Glomerular endothelial cell (primary cell): ENCODE measurements around the genes SULT1A3, ZNF48 and ZNF768.

DNA sequence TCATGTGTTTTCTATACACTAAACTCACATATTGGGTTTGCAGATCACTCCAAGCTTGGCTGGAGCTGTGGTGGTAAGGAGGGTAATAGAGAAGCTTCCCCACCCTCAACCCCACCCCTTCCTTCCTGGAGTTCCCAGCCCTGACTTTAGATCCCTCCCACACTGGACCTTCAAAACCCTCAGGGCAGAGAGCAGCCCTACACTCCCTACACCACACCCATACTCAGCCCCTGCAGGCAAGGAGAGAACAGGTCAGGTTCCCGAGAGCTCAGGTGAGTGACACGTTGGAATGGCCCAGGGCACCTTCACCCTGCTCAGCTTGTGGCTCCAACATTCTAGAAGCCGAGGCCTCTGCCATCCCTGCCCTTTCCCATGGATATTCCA is at the start of gene SULT1A3:
Gene SULT1A3, plus strand, starts transcription at position 200 of the 384 bp plus-strand sequence.
- RAMPAGE, long total RNA = no peak

DNA sequence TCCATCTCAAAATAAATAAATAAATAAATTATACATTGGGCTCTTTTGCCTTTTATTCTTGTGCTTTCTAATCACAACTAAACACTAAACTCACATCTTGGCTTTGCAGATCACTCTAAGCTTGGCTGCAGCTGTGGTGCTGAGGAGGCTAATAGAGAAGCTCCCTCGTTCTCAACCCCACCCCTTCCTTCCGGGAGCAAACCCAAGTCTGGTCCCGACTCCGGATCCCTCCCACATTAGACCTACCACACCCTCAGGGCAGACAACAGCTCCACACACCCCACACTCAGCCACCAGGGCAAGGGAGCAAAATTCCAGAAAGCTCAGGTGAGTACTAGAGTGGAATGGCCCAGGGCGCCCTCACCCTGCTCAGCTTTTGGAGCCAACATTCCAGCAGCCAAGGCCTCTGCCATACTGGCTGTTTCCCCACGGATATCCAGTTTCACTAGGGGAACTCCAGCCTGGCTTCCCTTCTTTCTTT is 9.9 kb downstream of the SULT1A3 start:
- RAMPAGE, long total RNA = no peak

- RAMPAGE, long total RNA = no peak
These were observed 20.2 kb downstream of the CD2BP2 start for GRCh38 chr16:30334655-30335625.

DNA sequence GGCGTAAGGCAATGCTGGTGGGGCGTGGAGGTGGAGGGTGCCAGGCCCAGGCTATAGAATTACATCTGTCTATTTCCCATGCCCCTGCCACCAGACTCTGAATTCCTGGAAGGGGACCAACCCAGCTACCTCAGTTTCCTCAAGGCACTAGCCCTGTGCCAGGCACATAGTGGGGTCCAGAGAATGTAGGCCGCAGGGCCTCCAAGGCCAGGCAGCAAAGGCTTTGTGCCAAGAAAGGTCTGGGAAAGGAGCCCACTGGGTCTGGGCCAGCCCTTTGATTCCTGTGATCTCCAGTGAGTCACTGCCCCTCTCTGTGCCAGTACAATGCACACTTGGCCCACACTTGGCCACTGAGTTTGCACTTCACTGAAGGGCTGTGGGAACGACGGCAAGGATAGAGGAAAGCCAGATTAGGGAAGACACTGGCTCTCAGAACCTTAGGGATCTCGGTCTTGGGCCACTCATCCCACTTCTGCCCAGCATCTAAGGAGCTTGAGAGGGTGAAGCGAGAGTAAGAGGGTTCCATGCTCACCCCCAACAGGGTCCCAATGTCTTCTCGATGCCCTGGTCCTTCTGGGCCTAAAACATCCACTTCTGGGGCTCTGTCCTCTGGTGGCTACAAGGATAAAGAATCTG is 3.0 kb downstream of the CD2BP2 start:
- RAMPAGE, long total RNA = no peak

GRCh38 chr16:30395171-30395664 is at the start of gene ZNF48:
TSS of gene ZNF48 (plus strand) at chr16:30395420.
- RAMPAGE, long total RNA = no peak

DNA sequence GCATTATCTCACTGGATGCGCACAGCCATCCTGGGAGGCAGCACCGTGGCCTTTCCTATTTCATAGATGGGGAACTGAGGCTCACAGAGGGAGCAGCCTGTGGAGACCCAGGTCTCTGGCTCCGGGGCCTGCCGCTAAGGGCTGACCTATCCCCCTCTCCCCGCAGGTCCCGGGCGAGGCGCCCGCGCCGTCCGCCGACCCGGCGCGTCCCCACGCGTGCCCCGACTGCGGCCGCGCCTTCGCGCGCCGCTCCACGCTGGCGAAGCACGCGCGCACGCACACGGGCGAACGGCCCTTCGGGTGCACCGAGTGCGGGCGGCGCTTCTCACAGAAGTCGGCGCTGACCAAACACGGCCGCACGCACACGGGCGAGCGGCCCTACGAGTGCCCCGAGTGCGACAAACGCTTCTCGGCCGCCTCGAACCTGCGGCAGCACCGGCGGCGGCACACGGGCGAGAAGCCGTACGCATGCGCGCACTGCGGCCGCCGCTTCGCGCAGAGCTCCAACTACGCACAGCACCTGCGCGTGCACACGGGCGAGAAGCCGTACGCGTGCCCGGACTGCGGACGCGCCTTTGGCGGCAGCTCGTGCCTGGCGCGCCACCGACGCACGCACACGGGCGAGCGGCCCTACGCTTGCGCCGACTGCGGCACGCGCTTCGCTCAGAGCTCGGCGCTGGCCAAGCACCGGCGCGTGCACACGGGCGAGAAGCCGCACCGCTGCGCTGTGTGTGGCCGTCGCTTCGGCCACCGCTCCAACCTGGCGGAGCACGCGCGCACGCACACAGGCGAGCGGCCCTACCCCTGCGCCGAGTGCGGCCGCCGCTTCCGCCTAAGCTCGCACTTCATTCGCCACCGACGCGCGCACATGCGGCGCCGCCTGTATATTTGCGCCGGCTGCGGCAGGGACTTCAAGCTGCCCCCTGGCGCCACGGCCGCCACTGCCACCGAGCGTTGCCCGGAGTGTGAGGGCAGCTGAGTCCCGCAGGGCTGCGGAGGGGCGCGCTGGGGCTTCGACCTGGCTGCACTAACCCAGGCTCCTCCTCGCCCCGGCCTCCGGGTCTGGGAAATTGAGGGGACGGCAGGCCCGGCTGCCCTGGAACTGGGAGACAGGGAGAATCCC is 10.3 kb downstream of the ZNF771 start:
- RAMPAGE, long total RNA = no peak

DNA sequence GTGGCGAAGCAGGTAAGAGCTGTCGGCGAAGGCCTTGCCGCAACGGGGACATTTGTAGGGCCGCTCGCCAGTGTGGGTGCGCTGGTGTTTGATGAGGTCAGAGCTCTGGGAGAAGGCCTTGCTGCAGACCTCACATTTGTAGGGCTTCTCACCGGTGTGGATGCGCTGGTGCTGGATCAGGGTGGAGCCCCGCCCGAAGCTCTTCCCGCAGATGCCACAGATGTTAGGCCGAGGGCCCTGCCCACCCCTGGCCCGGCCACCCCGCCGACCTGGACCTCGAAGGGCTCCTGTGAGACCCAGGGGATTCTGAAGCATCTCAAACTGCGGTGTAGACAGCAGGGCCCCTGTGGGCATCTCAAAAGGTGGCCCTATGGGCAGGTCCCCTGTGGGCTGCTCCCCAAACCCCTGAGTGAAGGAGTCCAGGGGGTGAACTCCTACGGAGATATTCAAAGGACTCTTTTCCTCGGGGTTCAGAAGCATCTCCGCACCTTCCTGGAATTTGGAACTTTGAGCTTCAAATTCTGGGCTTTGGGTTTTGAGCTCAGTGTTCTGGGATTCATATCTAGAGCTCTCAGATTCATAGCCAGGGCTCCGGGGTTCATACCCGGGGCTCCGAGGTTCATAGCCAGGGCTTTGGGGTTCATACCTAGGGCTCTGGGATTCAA is 1.1 kb downstream of the ZNF768 start:
- RAMPAGE, long total RNA = no peak

- RAMPAGE, long total RNA = no peak
These were observed at the start of gene ZNF768 for GRCh38 chr16:30526139-30527134. TSS of gene ZNF768 (minus strand) at chr16:30526566.

GRCh38 chr16:30532877-30533488 is 1.7 kb downstream of the ZNF747 start:
- RAMPAGE, long total RNA = no peak

GRCh38 chr16:30535207-30535681 is 586 bp upstream of the ZNF747 start:
- RAMPAGE, long total RNA = no peak

- RAMPAGE, long total RNA = no peak
These were observed 7.3 kb upstream of the ZNF747 start for GRCh38 chr16:30541848-30542428.

- RAMPAGE, long total RNA = no peak
These were observed 606 bp upstream of the PRR14 start for GRCh38 chr16:30650074-30650633.

- RAMPAGE, long total RNA = no peak
These were observed 8.1 kb downstream of the FBRS start for GRCh38 chr16:30666183-30666807.

DNA sequence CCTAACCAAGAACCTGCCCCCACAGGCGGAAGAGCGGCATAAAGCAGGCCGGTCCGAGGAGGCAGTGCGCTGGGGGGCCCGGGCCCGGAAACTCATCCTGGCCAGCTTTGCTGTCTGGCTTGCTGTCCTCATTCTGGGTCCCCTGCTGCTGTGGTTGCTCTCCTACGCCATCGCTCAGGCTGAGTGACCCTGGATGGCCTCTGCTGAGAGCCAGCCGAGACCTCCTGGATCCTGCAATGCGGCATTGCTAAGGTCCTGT is 3.2 kb downstream of the TMEM265 start:
- RAMPAGE, long total RNA = no peak

GRCh38 chr16:30745148-30745458 is 3.1 kb upstream of the PHKG2 start:
- RAMPAGE, long total RNA = no peak

DNA sequence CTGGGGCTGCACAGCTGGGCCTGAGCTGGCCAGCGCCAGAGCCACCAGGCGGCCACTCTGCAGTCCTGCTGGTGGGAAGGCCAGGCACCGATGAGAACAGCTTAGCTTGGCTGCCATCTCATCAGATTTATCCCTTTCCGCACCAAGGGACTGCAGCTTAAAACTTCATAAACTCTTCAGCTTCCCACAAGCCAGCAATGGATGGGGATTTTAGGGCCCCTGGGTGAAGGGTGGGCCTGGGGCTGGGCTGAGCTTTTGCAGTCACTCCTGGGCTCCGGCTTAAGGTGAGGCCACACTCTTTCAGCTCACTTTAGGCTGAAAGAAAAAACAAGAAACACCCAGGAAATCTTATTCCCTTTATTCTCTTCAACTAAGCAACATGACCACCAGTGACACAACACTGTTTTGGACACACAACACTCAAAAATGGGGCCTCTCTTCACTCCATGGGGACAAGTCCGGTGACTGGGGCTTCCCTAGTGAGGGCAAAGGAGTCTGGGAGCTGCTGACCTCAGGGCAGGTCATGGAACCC is 8.8 kb downstream of the ZNF629 start:
- RAMPAGE, long total RNA = no peak

DNA sequence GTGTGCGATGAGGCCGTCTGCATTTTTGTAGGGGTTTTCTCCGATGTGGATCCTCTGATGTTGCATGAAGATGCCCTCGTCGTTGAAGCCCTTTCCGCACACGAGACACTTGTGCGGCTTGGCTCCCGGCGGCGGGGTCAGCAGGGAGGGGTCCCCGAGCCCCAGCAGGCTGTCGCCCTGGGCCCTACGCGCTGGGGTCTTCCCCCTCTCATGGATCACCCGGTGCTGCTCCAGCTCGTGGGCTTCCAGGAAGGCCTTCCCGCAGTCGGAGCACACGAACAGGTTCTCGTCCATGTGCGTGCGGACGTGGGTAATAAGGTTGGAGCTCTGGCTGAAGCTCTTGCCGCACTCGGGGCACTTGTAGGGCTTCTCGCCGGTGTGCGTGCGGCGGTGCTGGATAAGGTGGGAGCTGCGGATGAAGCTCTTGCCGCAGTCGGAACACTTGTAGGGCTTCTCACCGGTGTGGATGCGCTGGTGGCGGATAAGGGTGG is 4.5 kb downstream of the ZNF629 start:
- RAMPAGE, long total RNA = no peak

GRCh38 chr16:30881511-30882033 is 12.3 kb downstream of the BCL7C start:
- RAMPAGE, long total RNA = no peak

DNA sequence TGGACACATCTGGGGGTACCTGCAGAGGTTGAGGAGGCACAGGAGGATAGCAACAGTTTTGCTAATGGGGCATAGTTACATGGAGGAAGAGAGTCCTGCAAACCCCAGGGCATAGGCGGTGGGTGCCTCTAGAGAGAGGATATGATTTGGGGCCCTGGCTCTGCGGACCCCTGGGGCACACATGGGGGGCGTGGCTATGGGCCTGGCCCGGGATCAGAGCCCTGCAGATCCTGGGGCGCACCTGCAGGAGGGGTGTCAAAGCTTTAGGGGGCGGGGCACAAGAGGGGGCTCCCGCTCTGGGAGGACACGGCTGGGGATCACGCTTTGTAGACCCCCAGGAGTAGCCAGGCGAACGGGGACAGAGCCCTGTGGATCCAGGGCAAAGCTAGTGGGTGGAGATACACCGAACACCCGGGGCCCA is 515 bp downstream of the BCL7C start:
- RAMPAGE, long total RNA = no peak

GRCh38 chr16:30895761-30896367 is 550 bp upstream of the CTF1 start:
- RAMPAGE, long total RNA = no peak